H4 (cell line): ENCODE measurements around the genes AACS and TMEM132C.

GRCh38 chr12:124786118-124787008, 77.3 kb downstream of the SCARB1 start:
- RAMPAGE, long total RNA, result no peak

- RAMPAGE, long total RNA, result no peak
These were observed 8.1 kb downstream of the SCARB1 start for GRCh38 chr12:124855135-124856379.

DNA sequence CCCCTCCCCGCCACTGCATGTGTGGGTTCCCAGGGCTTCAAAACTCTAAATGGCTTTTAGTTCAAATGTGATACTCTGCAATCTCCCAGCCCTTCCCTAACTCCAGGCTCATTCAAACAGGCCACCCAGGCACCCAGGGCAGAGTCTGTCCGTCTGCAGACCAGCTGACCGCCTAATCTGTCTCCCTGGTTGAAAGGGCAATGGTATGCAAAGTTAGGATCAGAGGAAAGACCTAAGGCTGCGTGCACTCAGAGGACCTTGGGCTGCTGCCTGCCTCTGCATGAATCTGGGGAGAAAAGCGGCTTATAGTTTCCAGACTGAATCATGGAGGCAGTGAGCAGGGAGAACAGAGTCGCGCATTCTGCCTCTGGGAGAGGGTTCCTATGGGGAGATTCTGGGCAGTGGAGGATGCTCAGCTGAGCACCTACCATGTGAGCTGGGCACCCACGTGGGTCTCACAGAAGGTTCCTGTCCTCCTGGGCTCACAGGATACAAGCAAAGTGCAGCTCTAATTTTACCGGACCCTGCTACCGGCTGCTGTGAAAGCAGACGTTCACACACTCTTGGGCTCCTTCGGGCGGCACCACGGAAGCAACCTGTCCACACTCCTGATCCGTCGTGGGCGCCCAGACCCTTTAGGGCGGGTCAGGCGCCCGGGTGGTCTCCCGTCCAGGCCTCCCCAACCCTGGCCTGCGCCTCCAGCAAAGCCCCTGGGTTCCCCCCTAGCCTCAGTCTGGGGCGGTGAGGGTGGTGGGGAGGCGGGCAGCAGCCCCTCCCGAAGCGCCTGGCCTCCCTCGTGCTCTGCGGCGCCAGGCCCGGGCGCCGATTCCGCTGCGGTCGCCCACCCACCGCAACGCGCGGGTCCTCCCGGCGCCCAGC, 760 bp downstream of the SCARB1 start:
- RAMPAGE, long total RNA, result no peak

DNA sequence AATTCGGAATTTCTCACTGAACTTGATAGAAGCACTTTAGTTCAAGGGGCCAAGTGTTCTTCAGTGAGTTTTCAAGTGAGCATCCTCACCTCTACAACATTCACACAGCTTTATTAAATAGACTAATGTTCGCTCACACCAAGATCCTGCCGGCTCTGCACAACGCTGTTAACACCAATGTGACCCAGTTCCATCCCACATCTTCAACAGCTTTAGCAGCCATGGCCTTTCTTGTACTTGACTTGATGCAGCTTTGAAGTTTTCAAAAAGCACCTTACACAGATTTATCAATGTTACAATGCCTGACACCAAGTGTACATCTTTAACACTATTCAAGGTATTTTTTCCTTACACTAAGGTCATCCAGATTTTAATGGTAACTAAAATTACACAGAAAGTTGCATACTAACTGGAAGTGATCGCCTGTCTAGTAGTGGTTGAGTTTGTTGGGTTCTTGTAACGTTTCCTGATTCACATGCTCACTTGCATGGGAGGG, 4.4 kb downstream of the UBC start:
- RAMPAGE, long total RNA, result no peak

GRCh38 chr12:124915180-124915572, 726 bp upstream of the UBC start:
- RAMPAGE, long total RNA, result no peak

DNA sequence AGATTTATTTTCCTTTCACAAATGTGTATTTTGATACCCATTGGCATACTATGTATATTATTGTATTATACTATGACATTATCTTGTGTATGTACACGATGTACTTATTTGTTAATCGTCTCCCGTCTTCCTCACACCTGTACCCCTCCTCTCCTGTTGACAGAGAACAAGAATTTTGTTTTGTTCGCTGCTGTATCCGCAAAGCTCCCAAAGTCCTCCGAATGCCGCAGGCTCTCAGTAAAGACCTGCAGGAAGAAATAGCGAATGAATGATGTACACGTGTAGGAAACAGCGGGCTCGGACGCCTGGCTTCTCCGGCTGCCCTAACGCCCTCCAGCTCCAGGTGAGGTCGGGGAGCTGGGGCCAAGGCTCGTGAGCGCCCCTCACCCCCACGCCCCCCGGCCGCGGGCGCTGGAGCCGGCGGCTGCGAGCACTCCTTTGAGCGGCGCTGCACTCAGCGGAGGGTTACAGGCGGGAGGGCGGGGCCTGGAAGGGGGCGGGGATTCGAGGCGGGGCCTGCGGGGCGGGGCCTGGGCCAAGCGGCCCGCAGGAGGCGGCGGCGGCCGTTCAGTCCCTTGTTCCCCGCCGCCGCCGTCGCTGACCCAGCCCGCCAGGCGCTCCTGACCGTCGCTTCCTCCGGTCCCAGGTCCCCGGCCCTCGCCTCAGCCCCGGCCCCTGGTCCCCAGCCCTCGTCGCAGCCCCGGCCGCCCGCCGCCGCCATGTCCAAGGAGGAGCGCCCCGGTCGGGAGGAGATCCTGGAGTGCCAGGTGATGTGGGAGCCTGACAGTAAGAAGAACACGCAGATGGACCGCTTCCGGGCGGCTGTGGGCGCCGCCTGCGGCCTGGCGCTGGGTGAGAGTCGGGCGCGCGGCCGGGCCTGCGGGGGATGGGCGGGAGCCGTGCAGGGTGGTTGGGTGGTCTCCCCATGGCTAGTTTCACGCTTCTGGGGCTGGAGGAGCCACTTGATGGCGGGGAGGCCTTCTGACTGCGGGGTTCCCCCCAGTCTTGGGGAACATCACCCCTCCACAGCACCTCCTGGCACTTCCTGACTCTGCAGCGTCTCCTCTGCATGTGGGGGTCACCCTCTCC, at the start of gene AACS:
TSS of gene AACS (plus strand) at position 570 of the 1,089 bp plus-strand sequence.
- RAMPAGE, long total RNA, result no peak

DNA sequence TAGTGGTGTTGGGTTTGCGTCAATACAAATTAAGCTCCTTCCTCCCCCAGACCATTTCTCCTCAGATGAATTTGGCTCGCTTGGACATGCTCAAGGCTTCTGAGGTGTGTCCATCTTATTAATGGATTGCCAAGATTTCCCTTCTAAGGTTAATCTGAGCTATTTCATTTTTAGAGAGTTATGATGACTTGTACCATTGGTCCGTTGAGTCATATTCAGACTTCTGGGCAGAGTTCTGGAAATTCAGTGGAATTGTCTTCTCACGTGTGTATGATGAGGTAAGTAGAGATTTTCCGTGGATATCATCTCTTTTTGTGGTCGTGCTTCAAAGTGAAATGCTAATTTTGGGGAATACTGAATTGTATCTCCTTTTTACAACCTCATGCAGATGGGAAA, 8.5 kb downstream of the AACS start:
- RAMPAGE, long total RNA, result no peak

GRCh38 chr12:125076296-125076891, 11.2 kb downstream of the AACS start:
- RAMPAGE, long total RNA, result no peak

- RAMPAGE, long total RNA, result no peak
These were observed 201.1 kb downstream of the TMEM132B start for GRCh38 chr12:125387182-125387785.

DNA sequence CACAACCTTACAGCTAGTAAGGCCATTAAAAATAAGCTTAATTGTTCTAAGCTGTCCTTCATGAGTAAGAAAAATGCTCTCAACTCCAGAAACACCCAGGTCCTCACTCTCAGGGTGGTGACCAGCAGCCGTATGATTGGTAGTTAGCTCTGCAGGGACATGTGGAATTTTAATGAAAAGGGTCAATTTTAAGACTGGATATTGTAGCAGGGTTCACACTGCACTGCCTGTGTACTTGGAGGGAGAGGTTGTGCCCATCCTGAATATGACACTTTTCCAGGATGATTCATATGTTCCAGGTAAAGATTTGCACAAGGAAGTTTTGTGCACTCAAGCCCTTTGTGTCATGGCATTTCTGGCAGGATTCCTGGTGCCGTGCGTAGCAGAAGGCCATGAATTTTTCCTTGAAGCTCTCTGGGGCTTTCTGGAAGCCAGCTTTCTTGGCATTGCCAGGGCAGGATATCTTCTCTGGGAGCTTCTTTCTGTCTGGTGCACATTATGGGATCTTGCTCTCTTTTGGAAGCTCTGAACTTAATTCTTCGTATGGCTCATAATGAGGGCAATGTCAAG, 1012.8 kb downstream of the TMEM132B start:
- RAMPAGE, long total RNA, result no peak

- RAMPAGE, long total RNA, result no peak
These were observed 1256.1 kb downstream of the TMEM132B start for GRCh38 chr12:126442372-126442571.

GRCh38 chr12:127157288-127158704, 1109.2 kb upstream of the TMEM132C start:
- RAMPAGE, long total RNA, result no peak

DNA sequence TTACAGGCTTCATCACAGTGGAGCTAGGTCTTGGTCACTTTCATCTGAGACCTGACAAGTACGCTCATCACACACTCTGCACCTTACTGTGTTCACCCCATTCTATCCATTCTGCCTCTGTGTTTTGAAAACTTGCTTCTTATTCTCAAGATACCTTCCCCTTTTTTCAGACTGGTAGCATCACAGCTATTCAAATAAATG, 1104.3 kb upstream of the TMEM132C start:
- RAMPAGE, long total RNA, result no peak

GRCh38 chr12:128266669-128267487, at the start of gene TMEM132C:
TMEM132C (plus strand) TSS chr12:128267170.
- RAMPAGE, long total RNA, result no peak

GRCh38 chr12:128664095-128664438, 159.7 kb downstream of the SLC15A4 start:
- RAMPAGE, long total RNA, result no peak

- RAMPAGE, long total RNA, result no peak
These were observed 24.8 kb downstream of the SLC15A4 start for GRCh38 chr12:128798679-128799572.

DNA sequence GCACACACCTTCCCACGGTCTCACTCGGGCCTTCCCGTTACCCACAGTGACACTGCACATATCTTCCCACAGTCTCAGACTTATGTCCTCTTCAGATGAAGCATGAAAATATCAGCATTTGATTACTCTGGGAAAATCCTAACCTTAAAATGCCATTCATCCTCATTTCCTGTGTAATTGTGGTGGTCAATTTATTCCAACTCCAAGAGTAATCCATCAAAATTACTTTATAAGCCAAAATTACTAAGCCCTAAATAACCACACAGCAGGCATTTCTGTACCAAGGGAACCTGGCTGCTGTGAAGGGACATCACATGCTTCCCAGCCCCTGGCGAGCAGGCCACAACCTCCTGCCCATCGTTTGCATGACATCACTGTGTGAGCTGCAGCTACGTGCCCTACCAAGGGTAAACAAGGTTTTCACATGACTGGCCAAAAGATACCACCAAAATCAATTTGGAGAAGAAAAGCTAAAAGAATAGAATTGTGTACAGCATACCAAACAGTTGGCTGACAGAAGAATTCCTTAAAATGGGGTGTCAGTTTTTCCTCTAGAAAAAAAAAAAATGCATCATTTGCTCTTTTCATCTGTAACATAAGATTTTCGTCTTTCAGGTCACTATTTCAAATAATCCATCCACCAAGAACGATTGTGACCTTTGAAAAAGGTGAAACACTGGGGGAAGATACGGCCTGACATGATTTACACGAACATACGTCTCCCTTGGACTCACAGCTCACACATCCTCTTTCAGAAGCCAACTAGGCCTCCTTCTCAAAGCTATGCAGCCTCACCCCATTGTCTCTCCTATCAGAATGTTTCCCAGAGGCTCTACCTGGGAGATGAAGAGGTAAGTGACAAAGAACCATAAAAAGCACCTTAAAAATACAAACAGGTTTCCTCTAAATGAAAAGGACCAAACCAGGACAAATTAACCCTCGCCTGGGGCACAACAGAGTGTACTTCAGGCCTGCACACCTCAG, 5.9 kb downstream of the SLC15A4 start:
- RAMPAGE, long total RNA, result no peak

DNA sequence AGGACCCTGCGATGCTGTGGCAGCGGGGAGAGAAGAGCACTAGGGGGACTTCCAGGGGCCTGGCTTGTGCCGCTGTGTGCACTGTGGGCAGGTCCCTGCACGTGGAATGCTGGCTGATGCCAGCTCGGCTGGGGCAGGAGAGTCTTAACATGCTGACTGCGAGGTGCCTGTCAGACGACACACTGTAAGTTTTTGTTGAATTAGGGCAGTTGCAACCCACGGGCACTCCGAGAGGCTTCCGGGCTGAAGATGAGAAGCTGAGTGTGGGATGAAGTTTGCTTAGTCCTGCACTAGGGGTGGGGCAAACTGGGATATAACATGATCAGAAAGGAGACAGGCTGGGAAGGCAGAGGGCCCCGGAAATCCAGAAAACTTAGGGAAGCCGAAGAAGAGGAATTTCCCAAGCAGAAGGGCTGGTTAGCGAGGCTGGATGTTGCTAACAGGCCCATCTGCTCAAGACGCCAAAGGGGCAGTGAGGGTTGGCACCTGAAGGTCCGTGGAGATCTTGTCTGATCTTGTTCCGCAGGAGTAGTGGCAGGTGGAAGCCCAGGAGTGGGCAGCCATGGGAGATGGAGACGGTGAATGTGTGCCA, 10.8 kb downstream of the GLT1D1 start:
- RAMPAGE, long total RNA, result no peak

GRCh38 chr12:128973920-128974803, 120.9 kb downstream of the GLT1D1 start:
- RAMPAGE, long total RNA, result no peak

DNA sequence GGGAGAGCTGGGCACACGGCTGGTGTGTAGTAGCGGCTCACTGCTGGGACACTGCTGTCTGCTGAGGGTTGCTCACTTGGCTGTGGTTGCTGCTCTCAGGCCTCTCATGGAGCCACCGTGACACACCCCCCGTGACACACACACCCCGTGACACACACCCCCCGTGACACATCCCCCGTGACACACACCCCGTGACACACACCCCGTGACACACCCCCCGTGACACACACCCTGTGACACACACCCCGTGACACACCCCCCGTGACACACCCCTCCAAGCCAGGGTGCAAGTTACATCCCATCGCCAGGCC, 42.8 kb upstream of the FZD10 start:
- RAMPAGE, long total RNA, result no peak